ENCODE data around the genes TMEM88B and TMEM240.

DNA sequence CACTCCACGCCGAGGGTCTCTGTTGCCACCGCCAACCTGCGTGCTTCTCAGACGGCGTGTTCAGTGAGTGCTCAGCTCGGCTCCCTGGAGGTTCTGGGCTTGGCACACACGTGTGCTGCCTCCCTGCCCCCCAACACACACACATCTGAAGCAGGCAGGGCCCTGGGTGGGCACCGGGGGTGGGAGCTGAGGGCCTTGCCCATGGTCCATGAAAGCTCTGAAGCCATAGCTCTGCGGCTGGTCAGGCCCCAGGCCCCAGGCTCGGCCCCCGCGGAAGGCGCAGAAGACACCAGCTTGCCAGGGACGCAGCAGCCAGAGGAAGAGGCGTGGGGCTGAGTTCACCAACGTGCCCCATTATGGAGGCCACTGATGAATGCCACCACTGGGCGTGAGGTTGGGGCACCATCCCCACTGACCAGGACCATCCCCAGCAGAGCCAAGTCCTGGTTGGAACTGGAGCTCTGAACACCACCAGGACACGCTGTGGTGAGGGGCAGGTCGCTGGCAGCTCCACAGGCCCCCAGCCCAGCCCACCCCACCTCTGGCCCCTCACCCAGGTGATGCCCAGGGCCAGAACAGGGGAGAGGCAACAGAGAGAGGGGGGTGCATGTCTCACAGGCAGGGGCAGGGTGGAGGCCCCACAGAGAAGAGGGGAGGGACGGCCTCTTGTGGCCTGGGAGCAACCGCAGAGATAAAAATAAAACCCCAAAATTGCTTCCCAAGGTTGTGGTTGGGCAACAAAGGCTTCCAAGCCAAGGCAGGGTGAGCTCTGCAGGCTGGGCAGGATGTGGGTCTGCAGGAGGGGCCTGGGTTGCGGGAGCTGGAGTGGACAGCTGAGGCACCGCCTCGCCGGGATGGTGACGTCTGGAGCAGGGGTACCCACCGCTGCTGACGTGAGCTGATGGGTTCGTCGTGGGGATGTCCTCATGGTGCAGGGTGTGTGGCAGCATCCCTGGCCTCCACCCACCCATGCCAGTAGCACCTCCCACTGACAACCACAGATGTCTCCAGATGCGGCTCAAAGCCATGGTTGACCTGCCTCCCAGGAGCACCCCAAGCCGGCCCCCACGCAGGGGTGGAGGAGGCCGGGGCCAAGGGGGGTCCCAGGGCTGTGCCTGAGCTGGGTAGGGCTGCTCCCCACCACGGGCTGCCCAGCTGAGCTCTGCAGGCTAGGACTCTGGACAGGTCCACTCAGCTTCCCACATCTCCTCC lies 3.9 kb downstream of the AURKAIP1 start:
- PRO-cap, result no peak

GRCh38 chr1:1376053-1376833 lies 1.2 kb upstream of the AURKAIP1 start:
- PRO-cap, result no peak

GRCh38 chr1:1390035-1390627 lies 9.0 kb downstream of the CCNL2 start:
- PRO-cap, result no peak

DNA sequence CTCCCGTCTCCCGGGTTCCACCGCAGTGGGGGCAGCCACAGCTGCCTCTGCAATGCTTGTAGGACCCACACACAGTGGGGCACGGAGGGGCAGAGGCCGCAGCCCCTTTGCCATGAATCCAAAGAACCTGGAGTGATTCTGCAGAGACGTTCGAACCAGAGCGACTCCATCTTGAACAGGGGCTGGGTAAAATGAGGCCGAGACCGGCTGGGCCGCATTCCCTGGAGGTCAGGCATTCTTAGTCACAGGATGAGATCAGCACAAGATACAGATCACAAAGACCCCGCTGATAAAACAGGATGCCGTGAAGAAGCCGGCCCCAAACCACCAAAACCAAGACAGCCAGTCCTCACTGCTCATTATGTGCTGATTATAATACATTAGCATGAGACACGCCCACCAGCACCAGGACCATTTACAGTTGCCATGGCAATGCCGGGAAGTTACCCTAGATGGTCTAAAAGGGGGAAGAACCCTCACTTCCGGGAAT lies 1.6 kb upstream of the ANKRD65 start:
- PRO-cap, result no peak

- PRO-cap, result no peak
Observed at GRCh38 chr1:1425599-1426516, at the start of gene TMEM88B. TMEM88B (plus strand) TSS chr1:1425871.

DNA sequence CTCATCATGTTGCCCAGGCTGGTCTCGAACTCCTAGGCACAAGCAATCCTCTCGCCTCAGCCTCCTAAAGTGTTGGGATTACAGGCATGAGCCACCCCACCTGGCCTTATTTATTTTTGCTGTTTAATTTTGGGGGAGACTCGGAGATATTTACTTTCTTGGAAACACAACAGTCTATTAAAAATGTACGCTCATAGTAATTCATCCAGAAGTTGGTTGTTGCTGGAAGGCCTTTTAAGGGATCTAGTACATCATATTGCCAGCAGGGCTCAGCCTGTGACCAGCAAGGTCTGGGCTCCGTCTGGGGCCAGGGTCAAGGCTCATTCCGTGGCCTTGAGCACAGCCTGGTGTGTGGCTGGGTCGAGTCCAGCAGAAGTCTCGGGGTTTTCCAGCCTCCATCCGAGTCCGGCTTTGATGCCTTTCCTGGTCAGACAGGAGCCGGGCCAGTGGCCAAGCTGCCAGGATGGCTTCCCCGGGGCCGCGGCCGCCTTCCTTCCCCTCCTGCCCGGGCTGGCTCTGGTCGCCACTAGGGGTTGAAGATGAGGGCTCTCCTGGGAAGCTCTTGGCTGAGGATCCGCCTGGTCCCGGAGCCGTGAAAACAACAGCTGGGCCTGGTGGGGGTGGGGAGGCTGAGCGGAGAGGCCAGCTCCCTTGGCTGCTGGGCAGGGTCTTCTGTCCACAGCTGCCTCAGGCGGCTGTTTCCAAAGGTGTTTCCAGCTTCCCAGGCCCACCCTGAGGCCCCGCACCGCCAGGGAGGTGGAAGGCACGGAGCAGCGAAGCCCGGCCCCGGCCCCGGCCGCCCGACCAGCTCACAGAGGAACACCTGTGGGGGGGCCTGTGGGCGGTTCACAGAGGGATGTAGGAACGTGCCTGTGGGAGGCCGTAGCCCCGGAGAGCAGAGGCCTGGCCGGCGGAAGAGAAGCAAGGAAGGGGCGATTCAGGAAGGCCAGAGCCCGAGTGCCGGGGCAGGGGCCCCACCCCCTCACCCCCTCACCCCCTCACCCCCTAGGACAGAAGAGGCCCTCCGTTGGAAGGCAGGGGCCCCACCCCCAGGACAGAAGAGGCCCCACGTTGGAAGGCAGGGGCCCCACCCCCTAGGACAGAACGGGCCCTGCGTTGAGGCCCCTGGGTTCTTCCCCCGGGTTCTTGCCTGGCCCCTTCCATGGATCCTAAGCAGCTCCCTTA lies 4.8 kb downstream of the TMEM88B start:
- PRO-cap, result no peak

- PRO-cap, result unidirectional peak, plus-strand start at chr1:1505257
Observed at GRCh38 chr1:1504645-1505323, 7.2 kb upstream of the ATAD3A start.

- PRO-cap, result no peak
Observed at GRCh38 chr1:1510765-1511304, 1.1 kb upstream of the ATAD3A start.

GRCh38 chr1:1540533-1541374 lies at the start of gene TMEM240:
TMEM240 (minus strand) TSS chr1:1540624.
- PRO-cap, result no peak

- PRO-cap, result no peak
Observed at GRCh38 chr1:1562949-1563368, 11.7 kb downstream of the SSU72 start.

DNA sequence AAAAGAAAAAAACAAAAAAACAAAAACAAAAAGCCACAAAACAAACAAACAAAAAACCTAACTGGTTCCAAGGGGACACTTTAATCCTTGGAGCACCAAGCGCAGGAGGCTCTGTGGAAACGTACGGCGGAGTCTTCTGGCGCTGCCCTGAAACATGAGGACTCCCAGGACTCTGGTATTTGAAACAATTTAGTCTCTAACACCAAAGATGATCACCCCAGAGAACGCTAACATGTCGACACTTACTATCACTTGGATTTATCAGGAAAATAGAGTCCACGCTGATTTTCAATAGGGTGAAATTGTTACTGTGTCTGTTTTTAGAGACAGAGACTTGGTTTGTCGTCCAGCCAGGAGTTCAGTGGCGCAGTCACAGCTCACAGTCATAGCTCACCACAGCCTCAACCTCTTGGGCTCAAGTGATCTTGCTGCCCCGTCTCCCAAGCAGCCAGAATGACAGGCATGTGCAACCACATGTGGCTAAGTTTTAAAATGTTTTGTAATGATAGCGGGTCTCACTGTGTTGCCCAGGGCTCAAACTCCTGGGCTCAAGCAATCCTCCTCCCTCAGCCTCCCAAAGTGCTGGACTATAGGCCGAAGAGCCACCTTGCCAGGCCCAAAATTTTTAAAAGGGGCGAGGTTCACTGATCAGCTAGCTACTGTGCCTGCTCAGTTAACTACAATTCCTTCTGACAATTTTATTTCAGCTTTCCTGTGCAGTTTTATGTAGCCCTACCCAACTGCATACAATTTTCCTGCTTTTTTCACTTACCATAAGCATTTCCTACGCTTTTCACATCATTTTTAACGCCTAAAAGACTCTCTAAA lies 5.3 kb downstream of the SSU72 start:
- PRO-cap, result no peak

GRCh38 chr1:1693338-1693638 lies 693 bp upstream of the SLC35E2B start:
- PRO-cap, result no peak

- PRO-cap, result no peak
Observed at GRCh38 chr1:1722492-1723014, 1.6 kb downstream of the CDK11A start.

- PRO-cap, result no peak
Observed at GRCh38 chr1:1775231-1775949, 2.9 kb downstream of the NADK start.

DNA sequence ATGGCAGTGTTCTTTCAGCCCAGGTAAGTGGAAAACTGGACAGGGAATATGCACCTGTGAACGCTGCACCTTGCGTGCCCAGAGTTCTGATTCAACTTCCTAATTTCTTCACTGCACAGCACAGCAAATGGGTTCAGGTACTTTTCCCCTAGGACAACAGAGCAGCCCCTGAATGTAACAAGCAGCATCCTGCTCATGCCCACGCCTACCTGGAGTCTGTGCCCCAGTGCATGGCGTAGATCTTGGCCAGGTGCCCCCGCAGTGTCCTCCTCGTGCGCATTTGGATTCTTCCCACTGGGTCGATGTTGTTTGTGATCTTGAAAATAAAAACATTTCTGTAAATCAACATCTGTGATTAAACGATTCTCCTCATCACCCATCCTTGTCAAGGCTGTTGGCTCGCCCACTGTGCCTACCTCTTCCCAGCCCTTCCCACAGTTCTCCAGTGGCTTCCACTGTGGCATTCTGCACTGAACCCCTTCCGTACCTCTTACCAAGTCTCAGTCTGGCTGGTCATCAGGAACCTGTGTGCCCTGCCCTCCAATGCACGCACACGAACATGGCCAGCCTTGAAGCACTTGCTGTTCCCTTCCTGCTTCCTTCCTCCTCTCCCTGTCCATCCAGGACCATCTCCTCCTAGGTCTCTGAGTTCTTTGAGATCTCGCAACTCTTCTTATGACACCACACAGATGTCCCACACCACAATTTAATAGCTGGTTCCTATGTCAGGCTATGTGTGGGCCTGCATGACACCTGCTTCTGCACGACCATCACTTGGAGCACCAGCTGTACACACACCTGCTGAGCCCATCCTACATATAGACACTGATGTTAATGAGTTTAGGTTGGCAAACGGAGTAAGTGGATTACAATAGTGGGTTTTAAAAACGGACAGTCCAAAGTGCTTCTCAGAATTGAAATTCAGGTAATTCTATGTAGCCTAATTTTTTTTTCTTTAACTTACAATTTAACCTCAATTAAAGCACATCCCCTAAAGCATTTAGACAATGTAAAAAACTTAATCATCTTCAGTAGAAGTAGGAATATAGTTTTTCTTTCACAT lies 37.6 kb upstream of the NADK start:
- PRO-cap, result no peak

- PRO-cap, result no peak
Observed at GRCh38 chr1:1833220-1833973, 55.1 kb upstream of the NADK start.

DNA sequence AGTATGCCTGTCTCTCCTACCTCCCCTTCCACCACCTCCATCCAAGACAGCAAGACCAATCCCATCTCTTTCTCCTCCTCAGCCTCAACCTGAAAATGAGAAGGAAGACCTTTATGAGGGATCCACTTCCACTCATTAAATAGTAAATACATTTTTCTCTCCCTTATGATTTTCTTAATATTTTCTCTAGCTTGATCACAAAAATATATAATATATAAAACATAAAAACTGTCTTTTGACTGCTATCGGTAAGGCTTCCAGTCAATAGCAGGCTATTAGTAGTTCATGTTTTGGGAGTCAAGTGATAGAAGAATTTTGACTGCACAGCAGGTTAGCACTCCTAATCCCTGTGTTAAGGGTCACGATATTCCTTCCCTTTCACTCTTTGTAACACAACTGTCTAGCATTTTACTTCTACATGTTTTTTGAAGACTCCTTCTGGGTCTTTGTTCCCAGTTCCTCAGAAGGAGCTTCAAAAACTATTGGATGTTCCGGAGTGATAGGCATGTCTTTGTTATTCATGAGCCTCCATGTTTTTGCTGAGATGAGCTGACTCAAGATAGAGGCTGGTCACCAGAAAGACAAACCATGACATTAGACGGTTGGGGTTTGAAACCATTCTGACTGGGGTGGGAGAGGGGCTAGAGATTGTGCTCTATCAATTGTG lies 42.3 kb downstream of the GNB1 start:
- PRO-cap, result no peak

- PRO-cap, result no peak
Observed at GRCh38 chr1:1858569-1858997, 32.3 kb downstream of the GNB1 start.

DNA sequence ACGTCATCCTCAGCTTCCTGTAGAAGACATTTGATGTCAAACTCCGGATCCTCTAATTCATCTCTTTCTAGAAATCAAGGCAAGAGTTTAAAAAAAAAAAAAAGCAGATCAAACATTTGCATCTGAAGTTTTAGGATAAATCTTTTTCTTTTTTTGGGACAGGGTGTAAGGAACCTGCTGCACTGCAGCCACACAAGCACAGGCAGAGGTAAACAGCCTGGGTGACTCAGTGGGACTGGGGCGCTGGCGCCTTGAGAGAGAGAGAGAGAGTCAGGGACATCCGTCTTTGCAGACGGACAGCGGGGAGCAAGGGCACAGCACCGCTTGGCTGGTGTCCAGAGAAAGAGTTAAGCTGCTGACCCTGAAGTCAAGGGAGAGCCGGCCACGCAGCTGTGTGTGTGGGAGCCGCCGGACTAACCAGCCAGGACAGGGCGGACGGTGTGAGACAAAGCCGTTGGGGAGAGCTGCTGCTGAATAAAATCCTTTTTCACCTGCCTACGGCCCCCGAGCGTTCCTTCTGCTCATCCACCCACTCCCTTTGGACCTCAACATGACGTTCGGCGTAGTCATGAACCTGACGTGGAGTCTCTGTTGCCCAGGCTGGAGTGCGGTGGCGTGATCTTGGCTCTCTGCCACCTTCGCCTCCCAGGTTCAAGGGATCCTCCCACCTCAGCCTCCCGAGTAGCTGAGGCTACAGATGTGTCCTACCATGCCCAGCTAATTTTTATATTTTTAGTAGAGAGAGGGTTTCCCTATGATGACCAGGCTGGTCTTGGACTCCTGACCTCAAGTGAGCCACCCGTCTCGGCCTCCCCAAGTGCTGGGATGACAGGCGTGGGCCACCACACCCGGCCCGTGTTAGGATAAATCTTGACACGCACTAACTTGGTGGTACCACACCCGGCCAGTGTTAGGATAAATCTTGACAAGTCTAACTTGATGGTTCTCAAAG lies 14.4 kb downstream of the CFAP74 start:
- PRO-cap, result no peak

DNA sequence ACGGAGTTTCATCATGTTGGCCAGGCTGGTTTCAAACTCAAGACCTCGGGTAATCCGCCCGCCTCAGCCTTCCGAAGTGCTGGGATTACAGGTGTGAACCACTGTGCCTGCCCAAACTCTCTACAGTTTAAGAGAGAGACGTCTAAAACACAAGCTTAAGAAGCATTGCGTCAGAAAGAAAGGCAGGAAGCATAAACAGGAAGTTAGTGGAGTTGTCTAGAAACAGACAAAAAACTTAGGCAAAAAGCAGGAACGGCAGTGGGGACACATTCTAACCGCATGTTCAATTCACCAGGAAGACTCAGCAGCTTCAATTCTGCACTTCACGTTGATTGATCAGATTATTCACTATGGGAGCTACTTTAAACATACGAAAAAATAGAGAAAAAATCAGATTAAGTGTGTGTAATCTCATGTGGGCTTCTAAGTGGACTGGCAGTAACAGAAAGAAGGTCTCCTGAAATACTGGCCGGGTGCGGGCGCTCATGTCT lies 7.4 kb downstream of the CFAP74 start:
- PRO-cap, result no peak

Data from colic lymph node (tissue), 1 donor.